SJSA1 (cell line): ENCODE results near the gene TAS2R19.

GRCh38 chr12:9718249-9718518 is 42.5 kb downstream of the CD69 start:
- RAMPAGE, long total RNA = no peak

- RAMPAGE, long total RNA = no peak
These were observed 10.0 kb downstream of the CD69 start for GRCh38 chr12:9750708-9751122.

DNA sequence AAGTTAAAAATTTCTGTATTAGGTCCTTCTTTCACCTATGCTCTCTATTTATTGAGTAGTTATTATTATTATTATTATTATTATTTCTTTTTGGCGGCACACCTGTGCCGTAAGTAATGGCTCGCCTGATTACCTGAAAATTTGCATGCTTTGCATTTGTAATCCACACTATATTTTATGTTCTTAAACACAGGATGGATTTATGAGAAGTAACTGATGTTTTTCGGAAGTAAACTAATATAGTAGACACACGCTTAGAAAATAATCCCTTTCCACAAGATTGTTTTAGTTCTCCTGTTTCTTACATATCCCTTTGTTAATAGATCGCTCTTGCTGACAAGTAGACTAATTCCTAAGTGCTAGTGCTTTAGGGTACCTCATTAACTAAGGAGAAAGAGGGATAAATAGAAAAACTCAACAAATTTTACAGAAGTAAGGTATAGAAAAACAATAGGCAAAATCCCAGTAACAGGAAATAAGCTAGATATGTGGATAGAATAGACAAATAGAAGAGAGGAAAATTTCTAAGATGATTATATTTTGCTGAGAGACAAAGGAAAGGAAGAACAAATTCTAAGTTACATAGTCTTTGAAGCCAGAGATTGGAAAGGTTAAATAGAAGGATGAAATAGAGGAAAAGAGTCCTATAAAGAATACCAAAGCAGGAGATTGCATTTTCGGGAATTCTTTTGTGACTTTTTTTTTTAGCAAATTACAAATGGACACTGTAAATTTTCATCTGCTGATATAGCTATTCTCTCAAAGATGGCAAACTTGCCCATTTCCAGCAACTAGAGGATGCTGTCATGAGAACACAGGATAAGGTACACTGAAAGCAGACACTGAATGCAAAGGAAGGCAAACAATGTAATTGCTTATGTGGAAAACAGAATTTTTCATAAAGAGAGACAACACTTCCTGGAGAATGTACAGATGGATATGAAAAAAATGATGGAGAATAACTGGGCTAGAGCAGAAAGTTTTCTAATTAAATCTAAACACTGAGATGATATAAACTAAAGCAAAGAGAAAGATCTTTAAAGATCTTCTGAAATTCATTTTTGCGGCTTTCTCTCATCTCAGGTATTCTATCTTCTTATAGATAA is 922 bp downstream of the CD69 start:
- RAMPAGE, long total RNA = no peak

DNA sequence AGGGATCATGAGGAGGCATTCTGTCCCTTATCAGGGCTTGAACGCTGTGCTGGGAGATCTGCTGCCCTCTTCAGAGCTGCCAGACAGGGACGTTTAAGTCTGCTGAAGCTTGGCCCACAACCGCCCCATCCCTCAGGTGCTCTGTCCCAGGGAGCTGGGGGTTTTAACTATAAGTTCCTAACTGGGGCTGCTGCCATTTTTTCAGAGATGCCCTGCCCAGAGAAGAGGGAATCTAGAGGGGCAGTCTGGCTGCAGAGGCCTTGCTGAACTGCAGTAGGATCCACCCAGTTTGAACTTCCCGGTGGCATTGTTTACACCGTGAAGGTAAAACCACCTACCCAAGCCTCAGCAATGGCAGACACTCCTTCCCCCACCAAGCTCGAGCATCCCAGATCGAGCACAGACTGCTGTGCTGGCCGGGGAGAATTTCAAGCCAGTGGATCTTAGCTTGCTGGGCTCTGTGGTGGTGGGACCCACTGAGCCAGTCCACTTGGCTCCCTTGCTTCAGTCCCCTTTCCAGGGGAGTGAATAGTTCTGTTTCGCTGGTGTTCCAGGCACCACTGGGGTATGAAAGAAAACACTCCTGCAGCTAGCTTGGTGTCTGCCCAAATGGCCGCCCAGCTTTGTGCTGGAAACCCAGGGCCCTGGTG is 20.0 kb downstream of the CLEC2B start:
- RAMPAGE, long total RNA = no peak

DNA sequence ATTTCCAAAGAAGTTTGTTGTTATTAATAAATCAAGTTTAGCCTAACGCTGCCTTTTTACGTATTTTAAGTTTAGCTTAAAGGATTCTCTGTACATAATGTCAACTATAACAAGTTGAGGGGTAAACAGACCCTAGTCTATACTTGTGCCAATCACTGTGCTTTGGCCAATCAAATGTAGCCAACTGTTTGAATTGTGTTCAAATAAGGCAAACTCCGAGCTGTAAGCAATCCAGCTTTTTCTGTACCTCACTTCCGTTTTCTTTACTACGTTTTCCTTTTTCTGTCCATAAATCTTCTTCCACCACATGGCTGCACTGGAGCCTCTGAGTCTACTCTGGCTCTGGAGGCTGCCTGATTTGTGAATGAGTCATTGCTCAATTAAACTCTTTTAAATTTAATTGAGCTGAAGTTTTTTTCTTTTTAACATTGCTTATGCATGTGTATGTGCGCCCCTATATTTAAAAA is 29.7 kb downstream of the CLEC1A start:
- RAMPAGE, long total RNA = no peak

GRCh38 chr12:10160915-10161276 is 11.0 kb downstream of the OLR1 start:
- RAMPAGE, long total RNA = no peak

GRCh38 chr12:10288824-10289455 is 18.7 kb upstream of the KLRD1 start:
- RAMPAGE, long total RNA = no peak

GRCh38 chr12:10310373-10310903 is 2.8 kb downstream of the KLRD1 start:
- RAMPAGE, long total RNA = no peak

- RAMPAGE, long total RNA = no peak
These were observed 41.7 kb downstream of the MAGOHB start for GRCh38 chr12:10571454-10572271.

DNA sequence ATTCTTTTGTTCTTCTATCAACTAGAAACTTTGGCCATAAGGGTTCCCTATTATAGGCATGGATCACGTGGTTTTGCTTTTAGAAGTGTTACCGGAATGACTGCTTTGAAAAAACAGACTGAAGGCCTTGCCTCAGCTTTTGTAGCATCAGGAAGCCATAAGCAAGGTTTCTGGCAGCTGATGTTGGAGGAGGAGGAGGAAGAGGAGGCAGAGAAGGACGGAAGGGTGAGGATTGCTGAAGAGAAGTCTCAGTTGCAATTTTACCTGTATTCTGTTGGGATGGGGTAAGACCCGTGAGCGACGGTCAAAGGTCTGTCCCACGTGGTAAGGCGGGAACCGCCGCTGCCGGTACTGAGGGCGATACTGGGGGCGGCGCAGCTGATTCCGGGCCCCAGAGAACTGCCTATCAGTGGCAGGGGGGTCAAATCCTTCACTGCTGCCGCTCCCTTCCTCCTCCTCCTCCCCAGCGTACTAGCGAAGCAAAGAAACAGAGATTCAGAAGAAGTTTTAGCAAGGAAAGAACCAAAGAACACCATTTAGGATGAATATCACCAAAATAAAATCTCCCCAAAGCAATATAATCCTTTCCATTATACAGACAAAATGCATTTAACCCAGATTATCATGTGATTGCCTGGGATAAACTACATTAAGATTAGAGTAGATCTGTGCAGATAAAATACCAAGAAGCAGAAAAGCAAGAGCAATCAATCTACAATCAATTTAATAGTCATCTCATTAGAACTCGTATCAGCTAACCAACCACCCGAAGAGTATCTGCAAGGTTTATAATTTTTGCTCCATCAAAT is 13.3 kb downstream of the YBX3 start:
- RAMPAGE, long total RNA = no peak

DNA sequence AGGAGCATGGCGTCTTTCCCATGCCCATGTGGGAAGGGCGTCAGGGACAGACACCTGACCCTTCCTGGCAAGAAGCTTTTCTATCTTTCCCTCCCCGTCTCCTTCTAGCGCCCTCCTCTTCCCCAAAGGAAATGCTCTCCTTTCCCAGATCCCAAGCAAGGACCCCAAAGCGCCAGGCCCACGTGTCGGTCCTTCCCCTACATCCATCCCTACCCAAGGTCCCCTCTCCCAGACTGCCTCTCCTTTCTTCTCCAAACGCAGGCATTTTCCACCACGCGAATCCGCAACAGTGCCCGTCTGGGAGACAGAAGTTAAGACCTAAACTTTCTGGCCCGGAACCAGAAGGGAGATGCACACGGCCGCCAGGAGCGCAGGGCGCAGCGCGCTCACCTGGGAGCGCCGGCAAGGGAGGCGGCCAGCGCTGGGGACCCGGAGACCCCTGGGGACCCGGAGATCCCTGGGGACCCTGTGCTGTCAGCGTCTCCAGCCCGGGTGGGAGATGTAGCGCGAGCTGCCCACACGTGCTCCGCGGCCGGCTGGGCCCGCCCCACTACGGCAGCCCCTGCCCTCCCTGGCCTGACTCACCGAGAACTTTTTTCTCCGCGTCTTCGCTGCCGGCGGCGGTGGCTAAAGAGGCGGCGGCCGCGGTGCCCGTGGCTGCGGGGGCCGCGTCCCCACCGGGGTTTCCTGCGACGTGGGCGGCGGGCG is 704 bp downstream of the YBX3 start:
- RAMPAGE, long total RNA = no peak

DNA sequence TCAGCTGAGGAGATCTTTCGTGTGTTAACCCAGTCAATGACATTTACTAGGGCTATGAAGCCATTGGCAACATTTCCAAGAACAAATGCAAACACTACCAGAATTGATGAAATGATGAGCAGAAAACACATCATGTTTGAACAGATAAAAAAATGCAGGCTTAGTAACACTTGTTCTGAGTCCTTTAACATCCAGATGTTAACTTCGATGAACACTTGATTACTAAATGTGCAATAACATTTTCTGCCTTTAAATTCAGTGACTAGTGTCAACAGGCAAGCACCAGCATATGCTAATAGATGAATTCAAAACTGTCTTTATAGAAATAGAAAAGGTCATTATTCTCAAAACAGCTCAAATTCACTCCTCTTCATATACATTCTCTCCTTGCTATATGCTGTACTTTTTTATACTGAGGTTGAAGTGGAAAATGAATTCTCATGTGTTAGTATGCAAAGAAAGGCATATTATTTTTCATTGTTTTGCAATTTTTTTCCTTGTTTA is at the start of gene TAS2R19:
Gene TAS2R19 (minus strand): TSS at position 183 of the 504 bp plus-strand sequence.
- RAMPAGE, long total RNA = no peak

DNA sequence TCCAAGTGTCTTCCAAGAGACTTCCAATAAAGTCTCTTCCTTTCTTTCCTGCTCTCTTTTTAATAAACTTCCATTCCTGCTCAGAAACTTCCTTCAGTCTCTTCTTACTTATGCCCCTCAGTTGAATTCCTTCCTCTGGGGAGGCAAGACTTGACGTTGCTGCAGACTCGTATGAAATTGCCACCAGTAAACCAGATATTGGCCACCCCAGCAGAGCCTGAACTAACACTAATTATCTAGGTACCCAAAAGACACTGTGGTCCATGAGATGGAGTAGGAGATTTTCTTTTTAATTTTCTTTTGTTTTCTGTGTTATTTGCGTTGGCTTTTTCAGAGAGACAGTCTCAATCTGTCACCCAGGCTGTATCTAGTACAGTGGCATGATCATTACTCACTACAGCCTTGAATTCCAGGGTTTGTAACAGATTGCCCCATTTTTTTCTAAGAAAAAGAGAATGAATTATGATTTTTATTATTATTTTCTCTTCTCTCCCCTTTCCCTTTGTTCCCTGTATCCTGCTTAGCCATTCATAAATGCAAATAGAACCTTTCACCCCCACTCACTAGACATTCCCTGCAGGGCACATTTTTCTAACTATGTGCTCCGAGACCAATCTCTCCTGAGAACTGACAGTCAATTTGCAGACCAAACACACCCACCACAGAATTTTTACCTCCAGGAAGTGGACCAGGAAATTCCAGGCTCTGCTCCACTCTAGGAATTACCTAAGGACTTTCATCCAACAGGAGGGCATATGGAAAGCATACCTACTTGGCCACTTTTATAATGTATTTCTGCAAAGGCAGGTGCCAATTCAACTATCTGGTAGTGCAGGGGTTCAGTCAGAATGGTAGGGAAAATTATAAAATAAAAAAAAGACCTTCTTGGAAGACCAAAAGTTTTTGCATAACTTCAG is 8.7 kb upstream of the TAS2R46 start:
- RAMPAGE, long total RNA = no peak

DNA sequence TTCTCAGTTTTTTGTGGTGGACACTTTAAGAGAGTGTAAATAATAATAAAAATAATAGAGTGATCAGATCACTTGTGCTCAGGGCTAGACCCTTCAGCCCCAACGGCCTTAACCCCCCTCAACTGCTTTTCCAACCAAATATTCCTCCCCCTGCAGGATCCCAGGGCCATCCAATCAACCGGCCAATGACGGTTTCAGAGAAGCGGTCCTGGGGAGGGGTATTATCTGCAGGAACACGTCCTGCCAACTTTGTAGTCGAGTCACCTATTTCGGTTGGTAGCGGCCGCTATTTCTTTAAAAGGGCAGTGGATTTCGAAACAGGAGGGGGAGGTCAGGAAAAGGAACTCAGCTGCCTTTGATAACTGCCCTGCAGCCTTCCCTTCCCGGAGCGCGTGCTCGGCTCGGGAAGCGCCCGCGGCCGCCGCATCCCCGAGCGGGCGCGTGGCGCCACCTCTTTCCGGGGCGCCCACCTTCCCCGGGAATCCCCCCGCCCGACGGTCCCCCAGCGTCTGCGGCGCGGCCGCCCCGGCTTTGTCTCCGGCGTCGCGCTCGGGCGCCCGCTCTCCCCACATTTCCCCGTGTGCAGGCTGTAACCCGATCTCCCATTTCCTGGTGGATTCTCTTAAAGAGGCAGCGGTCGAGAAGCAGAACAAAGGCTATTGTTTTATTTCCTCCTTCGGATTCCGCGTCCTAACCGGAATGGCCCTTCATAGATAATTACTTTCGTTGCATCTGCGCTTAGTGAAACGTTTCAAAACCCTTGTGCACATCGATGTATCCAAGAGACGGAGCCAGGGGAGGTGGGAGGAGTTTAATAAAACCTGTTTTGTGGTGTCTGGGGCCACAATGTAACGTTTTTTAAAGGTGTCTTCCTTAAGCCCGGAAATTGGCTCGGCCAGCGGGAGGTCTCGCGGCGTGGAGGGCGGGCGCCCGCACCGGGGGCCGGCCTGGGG is 662 bp upstream of the ETV6 start:
- RAMPAGE, long total RNA = no peak

DNA sequence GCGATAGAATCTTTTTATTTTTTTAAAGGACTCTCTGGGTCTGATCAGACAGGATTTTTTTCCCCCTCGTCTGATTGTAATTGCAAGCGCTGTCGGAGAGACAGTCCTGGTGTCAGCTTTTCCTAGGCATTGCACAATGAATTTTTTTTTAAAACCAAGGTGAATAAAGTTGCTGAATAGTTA is 1.0 kb downstream of the ETV6 start:
- RAMPAGE, long total RNA = no peak

- RAMPAGE, long total RNA = no peak
These were observed 1.5 kb downstream of the ETV6 start for GRCh38 chr12:11650794-11651600.

DNA sequence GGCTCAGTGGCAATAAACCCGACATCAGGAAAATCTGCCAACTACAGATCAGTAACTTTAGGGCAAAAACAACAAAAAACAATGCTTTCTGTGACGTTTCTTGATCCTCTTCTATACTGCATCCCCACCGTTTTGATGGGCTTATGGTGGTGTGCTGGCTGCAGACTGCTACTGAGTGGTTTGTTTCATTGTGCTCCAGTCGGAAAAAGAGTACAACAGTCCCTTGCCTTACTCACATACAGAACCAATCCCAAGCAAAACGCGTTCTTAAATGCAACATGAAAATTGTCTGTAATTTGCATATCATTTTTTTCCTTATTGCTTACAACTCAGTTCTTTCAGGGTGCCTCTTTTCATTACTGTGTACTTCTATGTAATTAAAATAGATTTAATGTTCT is 2.3 kb downstream of the ETV6 start:
- RAMPAGE, long total RNA = no peak

DNA sequence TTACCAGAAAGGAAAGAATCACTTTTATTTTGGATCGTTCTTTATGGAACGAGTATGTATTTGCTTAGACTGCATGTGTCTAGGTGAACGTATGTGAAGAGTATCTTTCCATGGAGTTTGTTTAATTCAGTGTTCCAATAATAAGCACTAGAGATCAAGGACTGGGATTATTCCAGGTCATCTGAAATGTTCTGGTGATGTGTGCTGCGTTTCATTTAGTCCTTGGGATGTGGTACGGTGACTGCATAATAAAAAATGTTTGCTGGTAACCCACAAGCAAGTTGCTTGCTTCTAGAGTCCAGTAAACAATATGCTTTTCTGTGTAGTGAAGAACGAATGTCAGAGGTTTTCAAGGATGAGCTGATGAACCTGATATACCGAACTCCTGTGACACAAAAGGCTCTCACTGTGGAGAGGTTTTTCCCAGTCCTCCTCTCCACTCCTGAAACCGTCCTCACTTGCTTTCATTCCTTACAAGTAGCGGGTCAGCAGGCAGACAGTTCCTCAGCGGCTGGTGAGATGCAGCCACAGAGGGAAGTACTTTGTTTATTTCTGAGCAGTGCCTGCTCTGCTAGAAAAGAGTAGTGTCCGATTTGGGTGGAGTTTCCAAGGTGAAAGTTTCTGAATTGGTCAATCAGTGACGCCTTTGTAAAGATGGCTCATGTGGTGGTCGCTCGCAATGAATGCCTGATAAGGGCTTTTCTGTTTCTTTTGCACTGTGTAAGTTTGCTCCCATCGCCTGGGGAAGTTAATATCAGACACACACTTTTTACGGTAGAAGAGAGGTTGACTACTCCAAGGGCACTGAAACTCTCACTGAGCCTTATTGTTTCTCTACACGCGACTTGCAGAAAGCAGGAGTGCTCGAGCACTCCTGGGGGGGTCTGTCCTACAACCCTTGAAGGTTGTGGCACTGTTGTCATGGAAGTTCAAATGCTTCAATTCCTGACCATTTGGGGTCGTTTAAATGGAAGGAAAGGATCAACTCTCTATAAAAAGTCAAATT is 3.0 kb downstream of the ETV6 start:
- RAMPAGE, long total RNA = no peak

GRCh38 chr12:11658473-11658748 is 8.9 kb downstream of the ETV6 start:
- RAMPAGE, long total RNA = no peak

GRCh38 chr12:11717146-11717952 is 67.9 kb downstream of the ETV6 start:
- RAMPAGE, long total RNA = no peak